Right common carotid artery plus branches (tissue), 1 donor: ENCODE results near the gene THAP4.

DNA sequence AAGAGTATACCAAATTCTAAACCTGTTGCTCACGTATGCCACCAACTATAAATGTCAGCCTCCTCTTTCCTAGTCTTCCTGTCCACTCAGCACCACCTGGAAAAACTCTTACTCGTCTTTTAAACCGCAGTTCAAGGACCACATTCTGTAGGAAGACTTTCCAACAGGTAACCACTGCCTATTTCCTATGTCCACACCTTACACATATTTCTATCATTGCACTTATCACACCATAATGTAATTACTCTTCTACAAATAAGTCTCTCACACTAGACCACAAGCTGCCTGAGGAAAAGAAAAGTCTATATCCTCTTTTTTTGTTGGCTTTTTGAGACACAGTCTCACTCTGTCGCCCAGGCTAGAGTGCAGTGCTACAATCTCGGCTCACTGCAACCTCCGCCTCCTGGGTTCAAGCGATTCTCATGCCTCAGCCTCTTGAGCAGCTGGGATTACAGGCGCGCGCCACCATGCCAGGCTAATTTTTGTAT lies 2.5 kb downstream of the HDLBP start:
- PRO-cap: no peak

- PRO-cap: no peak
Measured at GRCh38 chr2:241352767-241353949, 2.9 kb upstream of the FARP2 start.

GRCh38 chr2:241507193-241507403 lies 1.3 kb downstream of the STK25 start:
- PRO-cap: no peak

DNA sequence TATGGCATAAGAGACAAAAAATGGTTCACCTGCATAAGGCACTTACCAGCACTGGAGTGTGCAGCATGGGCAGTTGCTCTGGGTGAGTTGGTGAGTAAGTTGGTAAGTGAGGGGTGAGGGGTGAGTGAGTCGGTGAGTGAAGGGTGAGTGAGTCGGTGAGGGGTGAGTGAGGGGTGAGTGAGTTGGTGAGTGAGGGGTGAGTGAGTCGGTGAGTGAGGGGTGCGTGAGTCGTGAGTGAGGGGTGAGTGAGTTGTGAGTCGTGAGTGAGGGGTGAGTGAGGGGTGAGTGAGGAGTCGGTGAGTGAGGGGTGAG lies 17.4 kb downstream of the THAP4 start:
- PRO-cap: unidirectional peak, minus-strand start at position 231 of the sequence

DNA sequence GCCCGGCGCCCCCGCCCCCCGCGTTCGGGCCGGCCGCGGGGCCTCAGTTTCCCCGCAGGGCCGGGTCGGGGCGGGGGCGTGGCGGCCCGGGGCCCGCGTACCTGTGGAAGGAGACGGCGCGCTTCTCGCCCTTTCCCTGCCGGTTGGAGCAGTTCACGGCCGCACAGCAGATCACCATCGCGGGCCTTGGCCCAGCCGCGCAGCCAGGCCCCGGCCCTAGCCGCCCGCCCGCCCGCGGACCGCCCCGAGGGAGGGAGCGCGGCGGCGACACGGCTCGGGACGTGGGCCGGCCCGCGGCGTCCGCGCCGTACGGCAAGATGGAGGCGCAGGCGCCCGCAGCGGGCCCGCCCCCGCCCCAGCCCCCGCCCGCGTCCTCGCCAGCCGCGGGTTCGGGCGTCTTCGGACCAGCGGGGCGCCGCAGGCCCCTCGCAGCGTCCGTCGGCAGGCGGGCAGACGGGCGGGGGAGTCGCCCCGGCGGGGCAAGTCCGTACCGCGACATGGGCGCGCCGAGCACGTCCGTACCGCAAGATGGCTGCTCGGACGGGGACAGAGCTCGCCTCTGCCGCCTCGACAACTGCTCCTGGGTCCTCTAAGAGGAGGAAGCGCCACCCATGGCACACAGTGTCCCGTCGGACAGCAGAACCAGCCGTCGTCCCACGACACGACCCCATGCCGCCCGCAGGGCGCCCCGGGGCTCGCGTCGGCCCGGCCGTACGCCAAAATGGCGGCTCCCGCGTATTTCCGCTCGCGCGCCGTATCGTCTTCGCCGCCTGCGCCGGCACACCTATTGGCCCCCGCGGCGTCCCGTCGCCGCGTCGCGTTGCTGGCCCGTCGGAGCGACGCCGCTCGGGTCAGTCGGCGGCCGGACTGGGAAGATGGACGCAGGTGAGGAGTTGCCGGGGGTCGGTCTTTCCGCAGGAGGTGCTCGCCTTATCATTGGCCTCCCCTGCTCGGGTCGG lies at the start of gene THAP4:
TSS of gene THAP4 (minus strand) at position 319 of the 959 bp plus-strand sequence.
- PRO-cap: bidirectional peak, plus-strand start at position 526 of the sequence, minus-strand start at position 241 of the sequence; bidirectional peak, plus-strand start at position 854 of the sequence, minus-strand start at position 713 of the sequence

GRCh38 chr2:241795115-241795838 lies 13.7 kb upstream of the NEU4 start:
- PRO-cap: no peak

DNA sequence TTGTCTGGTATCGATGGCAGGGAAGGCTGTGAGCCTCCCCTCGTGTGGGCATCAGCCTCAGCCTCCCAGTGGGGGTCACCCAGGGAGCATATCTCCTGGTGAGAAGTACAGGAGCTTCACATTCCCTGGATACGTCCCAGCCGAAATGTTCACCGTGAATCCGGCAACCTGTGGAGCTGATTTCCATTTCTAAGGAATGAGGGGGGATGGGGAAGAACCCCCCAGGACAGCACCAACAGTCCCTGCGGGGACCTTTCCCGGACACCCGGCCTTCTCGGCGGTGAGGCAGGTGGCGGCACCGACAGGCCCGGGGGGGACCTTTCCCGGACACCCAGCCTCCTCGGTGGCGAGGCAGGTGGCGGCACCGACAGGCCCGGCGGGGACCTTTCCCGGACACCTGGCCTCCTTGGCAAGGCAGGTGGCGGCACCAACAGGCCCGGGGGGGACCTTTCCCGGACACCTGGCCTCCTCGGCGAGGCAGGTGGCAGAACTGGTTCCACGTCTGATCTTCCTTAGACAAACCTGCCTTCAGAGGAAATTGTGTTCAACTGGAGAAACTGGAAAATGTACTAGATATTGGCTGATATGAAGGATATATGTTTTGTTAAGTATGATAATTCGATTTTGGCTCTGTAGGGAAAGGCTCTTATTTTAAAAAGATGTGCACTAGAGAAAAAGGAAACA lies 9.5 kb downstream of the FAM240C start:
- PRO-cap: no peak

DNA sequence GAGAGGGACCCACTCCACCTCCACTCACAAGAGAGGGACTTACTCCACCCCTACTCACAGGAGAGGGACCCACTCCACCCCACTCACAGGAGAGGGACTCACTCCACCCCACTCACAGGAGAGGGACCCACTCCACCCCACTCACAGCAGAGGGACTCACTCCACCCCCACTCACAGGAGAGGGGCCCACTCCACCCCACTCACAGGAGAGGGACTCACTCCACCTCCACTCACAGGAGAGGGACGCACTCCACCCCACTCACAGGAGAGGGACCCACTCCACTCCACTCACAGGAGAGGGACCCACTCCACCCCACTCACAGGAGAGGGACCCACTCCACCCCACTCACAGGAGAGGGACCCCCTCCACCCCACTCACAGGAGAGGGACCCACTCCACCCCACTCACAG lies 28.3 kb upstream of the FAM240C start:
- PRO-cap: unidirectional peak, minus-strand start at position 263 of the sequence